SP-49 (cell line): ENCODE measurements around a stretch of chr6.

DNA sequence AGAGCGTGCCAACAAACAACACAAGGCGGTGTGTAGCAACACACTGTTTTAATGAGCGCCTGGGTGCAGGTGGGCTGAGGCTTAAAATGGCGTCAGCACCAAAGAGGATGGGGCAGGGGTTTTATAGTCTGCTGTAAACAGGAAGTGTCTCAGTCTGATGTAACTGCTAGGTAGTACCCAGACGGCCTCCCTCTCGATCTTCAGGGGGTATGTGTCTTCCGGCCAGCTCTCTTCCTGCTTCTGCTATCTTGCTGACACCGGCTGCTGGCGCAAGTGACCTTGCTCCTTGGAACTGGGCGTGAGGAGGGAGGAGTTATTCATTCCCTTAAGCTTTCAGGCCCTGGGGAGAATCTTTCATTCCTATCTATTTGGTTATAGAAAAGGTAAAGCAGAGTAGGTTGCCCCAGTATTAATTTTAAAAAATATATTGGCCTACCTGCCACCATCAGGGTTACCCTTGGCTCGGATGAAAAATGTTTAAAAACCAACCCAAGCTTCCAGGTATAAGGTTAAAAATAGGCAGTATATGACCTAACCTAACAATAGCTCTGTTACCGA lies 69.5 kb downstream of the EPB41L2 start:
- PRO-cap = no peak

DNA sequence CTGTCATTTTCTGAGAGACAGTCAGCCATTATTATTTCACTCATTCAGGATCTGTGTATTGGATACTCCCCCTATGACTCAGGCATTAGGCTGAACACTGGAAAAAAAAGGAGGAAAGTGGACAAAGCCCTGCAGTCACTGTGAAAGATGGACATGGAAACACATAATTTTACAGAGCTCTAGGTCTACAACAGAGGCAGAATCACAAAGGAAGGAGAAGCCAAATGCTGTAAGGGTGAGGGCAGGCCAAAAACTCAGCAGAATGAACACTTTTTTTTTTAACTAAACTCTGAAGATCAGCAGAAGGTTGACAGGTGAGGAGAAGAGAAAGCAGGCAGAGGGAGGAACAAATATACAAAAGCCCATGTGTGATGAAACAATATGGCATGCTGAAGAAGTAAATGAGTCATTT lies 39.1 kb downstream of the EPB41L2 start:
- PRO-cap = no peak

DNA sequence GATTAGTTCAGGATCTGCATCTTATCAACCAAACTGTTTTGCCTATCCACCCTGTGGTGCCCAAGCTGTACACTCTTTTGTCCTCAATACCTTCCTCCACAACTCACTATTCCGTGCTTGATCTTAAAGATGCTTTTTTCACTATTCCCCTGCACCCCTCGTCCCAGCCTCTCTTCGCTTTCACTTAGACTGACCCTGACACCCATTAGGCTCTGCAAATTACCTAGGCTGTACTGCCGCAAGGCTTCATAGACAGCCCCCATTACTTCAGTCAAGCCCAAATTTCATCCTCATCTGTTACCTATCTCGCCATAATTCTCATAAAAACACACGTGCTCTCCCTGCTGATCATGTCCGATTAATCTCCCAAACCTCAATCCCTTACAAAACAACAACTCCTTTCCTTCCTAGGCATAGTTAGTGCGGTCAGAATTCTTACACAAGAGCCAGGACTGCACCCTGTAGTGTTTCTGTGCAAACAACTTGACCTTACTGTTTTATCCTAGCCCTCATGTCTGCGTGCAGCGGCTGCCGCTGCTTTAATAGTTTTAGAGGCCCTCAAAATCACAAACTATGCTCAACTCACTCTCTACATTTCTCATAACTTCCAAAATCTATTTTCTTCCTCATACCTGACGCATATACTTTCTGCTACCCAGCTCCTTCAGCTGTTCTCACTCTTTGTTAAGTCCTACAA lies 191.4 kb downstream of the AKAP7 start:
- PRO-cap = no peak

DNA sequence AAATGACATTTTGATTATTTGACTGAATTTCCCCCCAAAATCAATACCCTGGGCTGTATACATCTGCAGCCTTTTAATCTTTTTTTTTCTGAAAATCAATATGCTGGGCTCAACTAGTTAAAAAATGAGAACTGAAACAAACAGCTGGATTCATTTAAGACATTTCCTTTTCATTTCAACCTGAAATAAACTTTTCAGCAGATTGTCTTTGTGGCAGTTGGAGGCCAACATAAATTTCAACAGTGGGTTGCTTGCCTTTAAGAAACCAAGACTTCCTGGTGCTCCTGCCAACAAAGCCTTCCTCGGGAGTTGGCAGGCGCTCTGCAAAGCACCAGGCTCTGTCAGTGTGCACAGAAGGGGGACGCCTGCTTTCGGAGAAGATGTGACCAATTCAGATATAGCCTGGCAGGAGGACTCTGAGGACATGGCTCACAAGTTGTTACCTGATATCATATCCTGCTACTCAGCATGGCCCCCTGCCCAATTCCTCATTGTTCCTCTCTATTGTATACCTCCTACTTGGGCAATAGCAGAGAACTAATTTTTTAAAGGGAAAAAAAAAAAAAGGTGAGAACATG lies 204.6 kb upstream of the ARG1 start:
- PRO-cap = no peak

DNA sequence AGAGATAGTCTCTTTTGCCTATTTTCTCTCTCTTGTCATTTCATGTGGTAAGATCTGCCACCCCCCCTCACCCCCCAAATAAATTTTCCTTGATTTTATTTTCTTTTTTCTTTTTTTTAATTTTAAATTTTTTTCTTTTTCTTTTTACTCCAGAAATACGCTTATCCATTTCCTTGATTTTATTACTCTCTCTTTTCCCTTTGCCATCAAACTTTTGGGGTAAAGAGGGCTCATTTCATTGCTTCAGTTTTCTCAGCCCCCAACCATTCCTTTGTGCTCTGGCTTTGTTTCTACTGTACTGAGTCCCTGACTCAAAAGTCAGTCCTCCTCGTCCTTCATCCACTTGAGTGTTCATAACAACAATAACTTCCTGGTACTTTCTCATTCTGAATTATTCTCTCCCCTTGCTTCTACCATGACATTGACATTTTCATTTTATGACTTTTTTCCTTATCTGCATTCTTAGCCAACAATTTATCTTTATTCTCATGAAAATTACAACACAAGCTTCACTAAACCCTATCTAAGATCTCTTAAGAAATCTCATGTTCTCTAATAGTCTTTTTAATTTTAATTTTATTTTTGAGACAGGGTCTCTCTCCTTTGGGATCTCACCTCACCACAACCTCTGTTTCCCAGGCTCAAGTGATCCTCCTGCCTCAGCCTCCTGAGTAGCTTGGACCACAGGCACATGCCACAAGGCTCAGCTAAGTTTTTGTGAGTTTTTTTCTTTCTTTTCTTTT lies 929 bp downstream of the ENPP3 start:
- PRO-cap = no peak

GRCh38 chr6:131841072-131841522 lies 33.3 kb downstream of the ENPP1 start:
- PRO-cap = no peak

DNA sequence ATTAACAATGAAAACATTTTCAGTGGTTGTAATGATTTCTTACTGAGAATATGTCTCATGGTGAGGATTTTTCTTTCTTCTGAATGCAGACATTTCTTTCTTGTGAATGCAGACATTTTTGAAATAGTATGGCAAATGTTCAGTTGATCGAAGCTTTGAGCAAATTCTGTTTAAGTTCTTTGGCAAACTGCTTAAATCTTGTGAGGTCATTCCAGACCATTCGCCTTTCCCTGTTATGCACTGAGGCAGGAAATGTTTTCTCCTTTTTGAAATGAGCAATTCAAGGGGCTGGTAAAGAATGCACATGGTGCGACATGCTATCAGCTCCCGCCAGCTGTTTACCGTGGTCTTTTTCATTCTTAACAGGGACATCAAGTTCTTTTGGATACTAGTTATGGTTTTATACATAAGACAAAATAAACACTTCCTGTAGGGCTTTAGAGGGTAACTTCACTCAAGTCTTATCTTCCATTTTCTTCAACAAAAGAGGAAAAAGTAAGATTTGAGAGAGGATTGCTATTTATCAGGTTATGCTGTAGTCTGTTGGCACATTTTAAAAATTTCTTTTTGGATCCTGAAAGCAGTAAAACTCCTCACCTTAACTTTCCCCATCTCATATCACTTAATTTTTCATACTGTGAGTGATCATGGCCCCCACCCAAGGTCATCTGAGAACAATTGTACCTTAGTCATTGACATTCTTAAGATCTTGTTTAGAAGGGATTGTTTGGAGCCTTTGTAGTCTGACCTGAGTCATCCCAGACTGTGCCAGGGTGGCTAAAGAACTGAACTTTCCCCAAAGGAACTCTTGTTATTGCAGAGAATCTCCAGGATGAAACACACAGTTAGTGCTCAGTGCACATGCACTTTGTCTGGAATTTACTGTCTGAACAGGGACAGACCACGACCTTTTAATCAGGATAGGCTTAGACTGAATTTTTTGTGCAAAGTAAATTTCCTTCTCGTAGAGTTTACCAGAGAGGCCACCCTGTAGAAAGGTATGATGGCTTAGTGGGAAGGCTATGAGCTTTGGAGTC lies 112.3 kb upstream of the CCN2 start:
- PRO-cap = no peak

DNA sequence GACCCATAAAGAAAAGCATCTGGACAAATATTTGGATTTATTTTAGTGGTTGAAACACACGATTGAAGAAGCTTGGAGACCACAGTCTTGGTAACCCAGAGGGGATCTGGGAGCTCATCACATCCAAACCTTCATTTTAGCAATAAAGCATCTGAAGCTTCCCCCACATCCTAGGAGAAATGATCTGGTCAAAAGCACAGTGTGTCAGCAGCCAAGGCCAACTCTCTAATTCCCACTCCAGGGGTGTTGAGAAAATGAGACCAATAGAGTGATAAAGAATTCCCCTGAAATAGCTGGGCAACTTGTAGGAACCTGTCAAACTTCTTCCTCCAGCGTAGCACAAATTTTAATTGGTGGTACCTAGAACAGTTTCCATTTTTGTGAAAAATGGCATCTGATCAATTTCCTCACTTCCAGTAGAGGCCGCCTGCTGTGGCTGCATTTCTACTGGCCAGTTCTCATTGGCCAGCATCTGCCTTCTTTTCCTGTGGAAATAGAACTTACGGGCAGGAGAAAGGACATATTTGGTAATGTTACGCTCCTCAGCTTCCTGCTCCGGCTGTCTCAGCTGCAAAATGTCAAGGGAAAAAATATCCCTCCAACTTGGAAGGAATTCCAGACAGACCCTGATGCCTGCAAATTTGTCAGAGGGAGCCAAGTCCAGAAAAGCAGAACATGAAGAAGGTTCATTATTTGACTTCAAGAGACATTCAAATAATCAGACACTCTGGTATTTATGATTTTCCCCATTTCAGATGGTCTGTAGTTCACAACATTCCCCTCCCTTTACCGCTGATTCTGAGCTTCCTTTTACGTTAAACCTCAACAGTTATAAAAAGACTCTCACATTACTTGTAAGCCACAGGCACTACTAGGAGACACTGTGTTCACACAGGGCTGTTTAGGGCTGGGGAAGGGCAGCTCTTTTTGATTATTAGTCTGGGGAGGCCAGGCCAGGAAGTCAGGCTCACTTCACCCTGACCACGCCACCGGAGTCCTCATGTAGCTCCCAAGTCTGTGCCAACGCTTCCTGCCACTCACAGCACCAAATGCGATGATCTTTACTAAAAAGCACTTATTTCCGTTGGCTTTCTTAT lies 179.4 kb upstream of the CCN2 start:
- PRO-cap = no peak

DNA sequence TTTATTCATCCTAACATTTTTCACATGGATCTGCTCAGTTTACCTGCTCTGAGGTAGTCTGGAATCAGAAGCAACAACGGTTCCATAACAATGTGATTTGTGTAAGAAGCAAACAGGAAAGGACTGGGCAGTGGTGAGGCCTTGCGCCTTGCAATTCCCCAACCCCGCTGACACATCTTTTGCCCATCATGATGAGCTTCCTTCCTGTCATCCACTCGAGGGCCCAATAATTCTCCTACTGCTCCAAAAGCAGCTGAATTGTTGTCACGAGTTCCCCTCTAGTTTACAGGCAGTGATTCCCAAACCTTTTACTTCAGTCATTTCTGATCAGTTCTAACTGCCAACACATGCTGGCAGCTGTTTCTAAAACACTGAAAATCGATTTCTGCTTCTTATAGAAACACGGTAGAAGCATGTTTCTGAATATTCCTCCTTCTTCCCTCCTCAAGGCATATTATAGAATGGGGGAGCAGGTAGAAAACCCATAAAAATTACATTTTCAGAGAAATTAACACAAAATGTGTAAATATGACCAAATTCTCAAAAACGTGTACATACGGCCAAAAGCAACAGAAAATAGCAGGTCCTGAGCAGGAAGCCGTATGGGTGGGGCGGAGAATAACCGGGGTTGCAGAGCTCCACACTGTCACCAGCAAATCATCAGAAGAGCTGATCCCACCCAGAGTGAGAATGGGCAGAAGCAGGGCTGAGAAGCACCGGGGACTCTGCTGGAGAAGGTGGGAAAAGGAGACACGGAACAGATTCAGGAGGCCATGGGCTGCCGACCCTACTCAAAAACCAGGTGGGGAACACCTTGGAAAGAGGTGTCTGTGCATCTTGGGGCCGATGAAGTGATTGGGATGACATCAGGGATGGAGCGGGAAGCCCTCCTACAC lies 22.6 kb downstream of the STX7 start:
- PRO-cap = no peak

GRCh38 chr6:132612275-132612862 lies 11.7 kb downstream of the TAAR2 start:
- PRO-cap = no peak

DNA sequence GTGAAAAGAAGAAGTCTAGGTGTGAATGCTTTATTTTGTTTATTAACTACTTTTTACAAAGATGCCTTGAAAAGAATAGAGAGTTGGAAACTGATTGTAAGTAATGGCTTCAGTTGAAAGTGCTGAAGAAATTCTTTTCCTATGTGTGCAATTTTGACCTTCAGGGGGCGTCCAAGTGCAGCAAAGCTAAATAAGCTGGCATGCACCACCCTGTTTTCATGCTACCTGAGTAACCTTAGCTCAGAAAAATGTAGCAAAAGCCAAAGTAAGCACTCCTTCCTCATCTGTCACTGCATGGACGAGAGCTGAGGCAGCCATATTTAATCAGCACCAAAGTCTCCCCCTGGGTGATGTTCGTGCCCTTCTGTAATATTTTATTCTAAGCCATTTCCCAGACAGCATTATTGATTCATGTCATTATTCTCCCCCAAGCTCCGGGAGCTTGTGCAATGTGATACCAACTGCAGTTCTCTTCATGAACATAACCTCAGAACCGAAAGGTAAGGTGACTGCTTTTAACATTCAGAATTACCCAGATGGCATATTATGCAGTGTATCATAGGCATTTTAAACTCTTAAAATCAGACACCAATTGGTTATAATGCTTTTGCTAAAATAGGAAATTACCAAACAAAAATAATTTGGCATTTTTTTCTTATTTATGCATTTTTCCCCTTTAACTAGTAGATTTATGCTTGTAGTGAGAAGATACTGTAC lies 123.2 kb downstream of the RPS12 start:
- PRO-cap = no peak

GRCh38 chr6:133369982-133370327 lies 128.8 kb downstream of the EYA4 start:
- PRO-cap = no peak

- PRO-cap = no peak
Observed at GRCh38 chr6:133431977-133432540, 190.9 kb downstream of the EYA4 start.

- PRO-cap = no peak
Observed at GRCh38 chr6:133748563-133749171, 140.2 kb upstream of the TCF21 start.

GRCh38 chr6:133749172-133750028 lies 139.5 kb upstream of the TCF21 start:
- PRO-cap = no peak

- PRO-cap = no peak
Observed at GRCh38 chr6:133837550-133838393, 51.1 kb upstream of the TCF21 start.

DNA sequence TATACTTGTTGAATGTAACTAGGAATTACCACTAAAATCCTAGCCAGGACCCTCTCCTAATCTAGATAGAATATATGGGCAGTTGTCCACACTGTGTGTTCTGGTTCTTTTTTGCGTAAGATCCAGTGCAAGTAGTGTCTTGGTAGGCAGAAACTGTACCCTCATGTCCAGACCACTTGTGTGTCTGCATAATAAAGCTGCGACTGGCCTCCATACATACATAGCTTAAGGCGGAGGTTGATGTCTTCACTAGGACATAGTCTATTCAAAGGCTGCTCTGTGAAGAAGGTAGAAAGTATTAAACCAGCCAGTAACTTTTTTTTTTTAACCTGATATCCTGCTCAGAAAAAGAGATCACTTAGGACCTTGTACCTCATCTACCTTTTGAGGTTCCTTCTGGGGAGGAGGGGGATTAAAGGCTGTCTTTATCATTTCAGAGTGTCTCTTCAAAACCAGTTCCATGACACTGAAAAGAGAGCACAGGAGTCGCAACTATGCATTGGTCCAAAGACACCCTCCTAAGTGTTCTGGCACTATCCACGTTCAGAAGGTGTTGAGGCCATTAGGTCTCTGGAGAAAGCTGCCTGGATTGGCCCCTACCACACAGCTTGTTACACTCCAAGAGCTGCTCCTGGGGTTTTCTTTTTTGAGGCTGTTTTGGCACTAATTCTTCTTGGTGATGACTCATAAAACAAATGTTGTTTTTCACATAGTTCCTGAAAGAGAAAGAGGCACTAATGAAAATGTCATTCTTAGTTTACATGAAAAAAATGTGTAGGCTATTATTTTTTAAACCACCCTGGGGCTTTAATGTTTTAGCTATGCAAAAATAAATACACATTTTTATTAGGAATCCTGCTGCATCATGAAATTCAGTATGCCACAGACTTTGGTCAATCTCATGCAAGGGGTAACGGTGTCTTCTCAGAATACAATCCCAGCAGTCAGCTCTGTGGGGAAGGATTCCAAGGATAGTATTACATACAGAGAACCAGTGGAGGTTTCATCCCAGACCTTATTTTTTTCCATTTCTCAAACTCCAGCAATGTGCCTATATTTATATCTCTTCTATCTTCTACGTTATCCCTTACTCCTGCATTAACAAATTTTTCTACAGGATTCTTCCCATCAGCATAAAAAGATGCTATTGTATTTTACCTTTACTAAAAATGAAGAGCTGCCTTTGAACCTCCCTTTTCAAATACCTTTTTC lies 38.0 kb downstream of the TBPL1 start:
- PRO-cap = no peak

DNA sequence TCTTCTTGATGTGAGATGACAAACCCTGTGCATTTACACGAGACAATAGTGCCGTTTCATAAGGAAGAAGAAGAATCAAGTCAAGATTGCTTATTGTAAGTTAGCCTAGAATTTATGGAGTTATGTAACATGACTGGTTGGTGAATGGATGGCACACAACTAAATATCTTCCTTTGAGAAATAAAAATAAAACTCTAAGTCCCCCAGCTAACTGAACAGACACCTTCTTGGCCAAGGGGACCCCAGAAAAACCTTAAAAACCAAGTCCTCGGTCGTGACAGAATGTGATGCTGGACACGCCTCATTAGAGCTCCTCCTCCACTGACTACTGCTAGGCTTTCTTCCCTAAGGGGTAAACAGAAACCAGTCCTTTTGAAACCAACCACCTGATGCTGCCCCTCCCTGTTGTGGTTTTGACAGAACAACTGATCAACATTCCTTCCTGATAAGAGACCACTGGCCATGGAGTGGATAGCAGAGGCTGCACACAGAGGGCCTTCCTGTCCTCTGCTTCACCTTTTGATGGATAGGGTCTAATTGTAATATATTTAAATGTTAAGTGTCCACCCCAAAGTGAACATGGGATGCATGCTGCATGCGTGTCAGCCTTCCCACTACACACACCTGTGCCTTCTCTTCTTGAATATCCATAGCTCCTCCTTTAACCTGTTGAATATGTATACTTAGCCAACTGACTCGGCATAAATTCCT lies 27.7 kb upstream of the SLC2A12 start:
- PRO-cap = no peak

DNA sequence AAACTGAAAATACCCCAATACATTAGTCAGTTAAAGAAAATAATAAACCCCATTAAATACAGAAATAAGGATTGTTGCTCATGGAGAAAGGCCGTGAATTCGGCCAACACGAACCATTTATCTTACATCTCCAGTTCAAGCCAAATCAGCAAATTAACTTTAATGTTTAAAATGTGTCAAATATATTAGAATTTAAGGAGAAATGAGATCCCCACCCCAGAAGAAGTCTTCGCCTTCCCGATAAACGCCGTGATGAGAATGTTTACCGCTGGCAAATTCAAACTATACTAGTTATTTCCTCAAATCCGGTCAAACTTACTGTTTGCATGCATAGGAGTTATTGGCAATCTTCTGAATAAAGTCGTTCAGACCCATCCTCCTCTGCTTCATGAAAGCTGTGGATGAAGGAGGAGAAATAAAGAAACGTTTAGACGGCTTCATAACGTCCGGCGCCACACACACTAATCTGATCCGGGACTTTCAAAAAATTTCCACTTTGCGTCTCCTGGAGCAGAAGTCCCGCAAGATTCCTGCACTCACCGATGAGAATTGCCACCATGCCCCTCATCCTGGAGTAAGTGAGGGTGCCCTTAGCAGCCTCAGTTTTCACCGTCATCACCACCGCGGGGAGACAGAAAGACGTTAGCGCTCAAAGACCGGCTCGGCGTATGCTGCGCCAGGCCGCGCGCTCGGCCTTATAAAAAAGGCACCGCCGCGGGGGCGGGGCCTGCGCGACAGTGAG lies 121.9 kb upstream of the SLC2A12 start:
- PRO-cap = bidirectional peak, plus-strand start outside the sequence, minus-strand start at position 670 of the sequence

- PRO-cap = bidirectional peak, plus-strand start at chr6:134175105, minus-strand start at chr6:134174861
Observed at GRCh38 chr6:134174934-134175402, 122.5 kb upstream of the SLC2A12 start.